Measurements from ENCODE around the genes GLDN, DMXL2, LYSMD2, TMOD2, ARPP19 and ONECUT1.

DNA sequence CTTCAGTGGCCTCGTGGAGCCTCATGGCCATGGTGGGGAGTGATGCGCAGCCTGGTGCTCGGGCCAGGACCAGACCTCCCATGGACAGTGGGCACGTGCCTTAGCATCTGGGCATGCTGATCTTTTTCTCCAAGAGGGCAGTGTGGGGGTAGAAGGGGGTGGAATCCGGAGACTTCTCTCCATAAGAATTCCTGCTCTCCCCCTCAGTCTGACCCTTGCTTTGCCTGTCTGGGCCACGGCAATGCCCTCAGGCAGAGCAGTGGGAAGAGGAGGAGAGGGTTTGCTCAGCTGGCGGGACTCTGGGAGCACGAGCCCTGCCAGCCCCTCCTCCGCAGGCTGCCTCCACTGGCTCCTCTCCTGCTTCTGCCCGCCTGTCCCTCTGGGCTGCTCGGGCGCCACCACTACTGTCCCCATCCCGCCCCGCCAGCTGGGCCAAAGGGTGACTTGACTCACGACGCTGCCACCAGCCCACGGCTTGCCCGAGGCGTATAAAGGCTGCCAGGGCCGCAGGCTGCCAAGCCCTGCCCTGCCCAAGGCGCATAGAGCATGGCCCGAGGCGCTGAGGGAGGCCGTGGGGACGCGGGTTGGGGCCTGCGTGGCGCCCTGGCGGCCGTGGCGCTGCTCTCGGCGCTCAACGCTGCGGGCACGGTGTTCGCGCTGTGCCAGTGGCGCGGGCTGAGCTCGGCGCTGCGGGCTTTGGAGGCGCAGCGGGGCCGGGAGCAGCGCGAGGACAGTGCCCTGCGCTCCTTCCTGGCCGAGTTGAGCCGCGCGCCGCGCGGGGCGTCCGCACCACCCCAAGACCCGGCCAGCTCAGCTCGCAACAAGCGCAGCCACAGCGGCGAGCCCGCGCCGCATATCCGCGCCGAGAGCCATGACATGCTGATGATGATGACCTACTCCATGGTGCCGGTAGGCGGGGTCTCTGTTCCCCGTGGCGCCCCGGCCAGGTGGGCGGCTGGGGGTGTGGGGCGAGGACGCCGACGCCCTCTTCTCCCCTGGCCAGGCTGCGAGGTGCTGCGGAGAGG is at the start of gene GLDN:
GLDN (plus strand) TSS at position 517 of the 1,025 bp plus-strand sequence.
- PRO-cap = no peak
- RAMPAGE, long total RNA, 4 experiments = no peak in any of the 4 experiments

DNA sequence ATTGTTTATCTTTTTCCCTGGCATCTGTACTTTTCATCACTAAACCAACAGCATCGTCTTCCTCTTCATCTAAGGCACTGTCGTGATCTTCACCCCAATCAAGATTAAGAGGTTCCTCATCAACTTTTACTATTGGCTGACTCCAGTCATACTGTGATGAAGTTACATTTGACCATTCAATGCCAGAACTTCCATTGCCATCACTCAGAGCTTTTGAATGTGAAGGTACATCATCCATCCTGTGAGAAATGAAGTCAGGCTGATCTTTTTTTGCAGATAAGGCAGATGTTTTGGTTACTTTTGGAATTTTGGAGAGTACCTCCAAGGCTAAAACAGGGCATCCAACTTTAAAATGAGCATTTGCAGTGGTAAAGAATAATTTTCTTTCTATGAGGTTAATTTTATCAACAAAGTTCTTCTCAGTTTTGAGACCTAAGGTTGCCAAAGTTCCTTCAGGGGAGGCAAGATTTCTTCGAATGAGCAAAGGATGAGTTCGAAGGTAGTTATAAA is 139.7 kb downstream of the GLDN start:
- PRO-cap = no peak
- RAMPAGE, long total RNA, 4 experiments = start-site peak on the minus strand in 1 of 4 experiments, centred at positions 146 to 322 of the sequence, 31 to 72 reads per replicate

DNA sequence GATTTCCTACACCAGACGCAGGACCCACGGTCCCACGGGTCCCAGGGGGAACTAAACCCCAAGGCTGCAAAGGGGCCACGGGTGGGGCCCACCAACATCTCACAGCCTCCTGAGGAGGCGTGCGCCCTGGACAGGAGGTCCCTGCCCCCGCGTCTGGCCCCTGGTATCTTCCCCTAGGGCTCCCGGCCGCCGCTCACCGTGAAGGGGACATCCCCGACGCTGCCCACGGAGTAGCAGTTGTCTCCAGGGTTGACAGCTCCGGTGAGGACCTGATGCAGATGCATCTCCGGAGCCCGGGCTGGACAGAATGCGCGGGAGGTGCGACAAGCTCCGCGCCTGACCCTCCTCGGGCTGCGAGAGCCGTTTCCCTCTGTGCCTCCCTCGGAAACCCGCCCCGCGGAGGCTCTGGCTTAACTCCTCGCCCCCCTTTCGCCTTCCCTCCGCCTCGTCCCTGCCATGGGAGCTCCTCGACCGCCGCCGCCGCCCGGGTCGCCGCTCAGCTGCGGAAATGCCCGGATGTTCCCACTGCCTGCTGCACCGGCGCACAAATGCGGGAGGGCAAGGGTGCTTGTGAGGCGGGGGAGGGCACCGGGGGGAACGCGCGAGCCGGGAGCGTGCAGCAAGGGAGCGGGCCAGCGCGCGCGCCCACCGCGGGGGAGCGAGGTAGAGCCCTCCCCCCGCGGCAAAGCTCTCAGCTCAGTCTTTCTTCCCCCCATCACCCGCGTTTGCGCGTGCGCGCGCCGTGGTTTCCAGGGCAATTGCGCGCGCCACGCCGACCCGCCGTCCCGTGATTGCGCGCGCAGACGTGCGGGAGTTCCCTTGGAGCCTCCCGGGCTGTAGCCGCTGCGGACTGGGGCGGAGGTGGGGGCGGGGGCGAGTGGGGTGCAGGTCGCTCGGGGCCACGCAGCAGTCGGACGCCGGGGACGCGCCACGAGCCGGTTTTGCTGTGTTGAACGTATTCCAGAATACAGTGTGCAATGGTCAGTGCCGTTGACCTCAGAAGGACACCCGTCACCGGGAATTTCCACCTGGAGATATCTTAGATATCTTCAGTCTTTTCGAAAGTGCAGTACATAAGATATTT is at the start of gene DMXL2:
DMXL2 (minus strand) TSS at position 510 of the 1,084 bp plus-strand sequence.
- PRO-cap = bidirectional peak, plus-strand start at position 802 of the sequence, minus-strand start at position 721 of the sequence
- RAMPAGE, long total RNA, 4 experiments = start-site peak on the minus strand in 3 of 4 experiments, centred at positions 380 to 682 of the sequence, 24 to 85 reads per replicate

GRCh38 chr15:51731407-51732356 is 5.8 kb downstream of the LYSMD2 start:
- PRO-cap = no peak
- RAMPAGE, long total RNA, 4 experiments = no peak in any of the 4 experiments

GRCh38 chr15:51737542-51737974 is at the start of gene LYSMD2:
TSS of gene LYSMD2 (minus strand) at chr15:51737655.
- PRO-cap = bidirectional peak, plus-strand start at chr15:51737725, minus-strand start at chr15:51737646
- RAMPAGE, long total RNA, 4 experiments = no peak in any of the 4 experiments

DNA sequence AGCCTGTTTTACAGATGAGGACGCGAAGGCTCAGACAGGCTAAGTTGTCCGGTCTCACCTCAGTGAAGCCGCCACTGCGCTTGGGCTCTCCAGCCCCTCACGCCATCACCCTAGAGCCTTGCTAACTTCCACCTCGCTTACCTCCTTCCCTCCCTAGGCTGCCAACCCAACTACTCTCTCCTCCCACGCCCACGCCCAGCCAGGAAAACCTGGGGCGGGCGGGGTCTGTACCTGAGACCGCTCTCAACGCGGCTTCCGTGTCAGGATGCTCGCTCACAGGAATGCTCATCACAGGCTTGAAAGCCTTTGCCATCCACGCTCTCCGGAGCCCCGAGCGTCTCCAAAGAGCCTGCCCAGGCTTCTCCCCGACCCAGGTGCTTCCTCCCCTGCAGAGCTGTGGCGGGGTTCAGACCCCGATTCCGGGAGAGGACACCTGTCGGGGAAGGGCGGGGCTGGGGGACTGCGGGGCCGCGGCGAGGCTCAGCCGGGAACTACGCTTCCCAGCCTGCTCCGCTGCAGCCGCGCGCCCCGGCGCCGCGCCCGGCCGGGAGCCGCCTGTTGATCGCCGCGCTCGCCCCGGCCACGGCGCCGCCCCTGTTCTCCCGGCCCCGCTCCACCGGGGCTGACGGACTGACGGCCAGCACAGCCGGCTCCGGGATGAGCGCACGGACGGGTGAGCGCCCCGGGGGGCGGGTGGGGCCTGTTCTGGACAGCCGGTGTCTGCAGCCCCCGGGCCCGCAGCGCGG is at the start of gene TMOD2:
TMOD2 (plus strand) TSS at position 558 of the 746 bp plus-strand sequence.
- PRO-cap = bidirectional peak, plus-strand start at position 558 of the sequence, minus-strand start at position 396 of the sequence
- RAMPAGE, long total RNA, 4 experiments = start-site peak on the plus strand in 1 of 4 experiments, centred at position 591 of the sequence, 71 reads per replicate

DNA sequence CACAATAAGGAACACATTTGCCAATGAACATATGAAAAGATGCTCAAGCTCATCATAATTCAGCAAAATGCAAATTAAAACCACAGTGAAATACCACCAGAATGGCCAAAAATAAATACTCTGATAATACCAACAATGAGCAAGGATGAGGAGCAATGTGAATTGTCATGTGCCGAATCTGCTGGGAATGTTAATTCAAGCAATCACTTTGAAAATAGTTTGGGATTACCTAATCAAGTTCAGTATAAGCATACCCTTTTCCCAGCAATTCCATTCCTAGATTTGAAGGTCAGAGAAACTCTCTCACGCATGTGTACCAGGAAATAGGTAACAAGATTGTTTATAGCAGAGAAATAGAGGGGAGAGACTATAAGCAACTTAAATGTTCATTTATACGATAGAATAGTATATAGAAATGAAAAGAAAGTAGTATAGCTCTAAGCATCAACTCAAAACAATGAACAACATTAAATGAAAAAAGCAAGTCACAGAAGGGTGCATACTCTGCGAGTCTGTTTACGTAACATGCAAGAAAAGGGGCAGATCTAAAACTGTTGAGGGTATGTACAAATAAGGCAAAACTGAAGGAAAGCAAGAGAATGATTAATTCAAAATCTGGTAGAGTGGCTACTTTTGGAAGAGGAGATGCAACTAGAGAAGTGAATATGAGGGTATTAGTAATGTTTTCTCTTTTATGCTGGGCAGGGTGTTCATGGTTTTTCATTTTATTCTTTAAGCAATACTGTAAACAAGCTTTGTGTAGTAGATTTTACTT is 27.4 kb downstream of the TMOD3 start:
- PRO-cap = no peak
- RAMPAGE, long total RNA, 4 experiments = no peak in any of the 4 experiments

DNA sequence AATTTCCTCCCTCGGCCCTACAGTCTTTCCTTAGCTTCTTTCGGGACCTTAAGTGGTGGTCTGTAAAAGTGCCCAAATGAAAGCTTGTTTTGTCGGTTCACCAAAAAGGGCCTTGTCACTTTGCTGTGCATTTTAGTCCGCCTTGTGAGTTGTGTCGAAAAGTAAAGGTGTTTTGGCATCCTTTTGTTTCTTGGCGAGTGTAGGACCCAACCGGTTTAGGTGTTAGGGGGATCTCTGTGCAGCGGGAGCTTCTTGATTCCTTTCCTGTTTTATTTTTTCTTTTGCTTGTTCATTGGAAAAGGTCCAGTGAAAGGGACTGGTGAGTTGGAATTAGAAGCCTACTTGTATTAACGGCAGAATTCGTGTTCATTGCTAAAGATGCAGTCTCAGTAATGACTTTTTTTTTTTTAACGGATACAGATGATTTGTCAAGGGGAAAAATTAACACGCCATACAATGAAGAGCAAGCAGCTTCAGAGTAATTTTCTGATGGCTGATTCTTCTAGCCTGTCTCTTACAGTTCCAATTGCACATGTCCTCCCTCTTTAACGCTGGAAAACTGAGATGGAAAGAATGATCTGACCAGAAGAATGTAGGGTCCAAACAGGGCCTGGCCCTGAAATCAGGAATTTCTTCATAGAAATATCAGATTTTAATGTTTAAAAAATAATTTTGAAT is 1.2 kb downstream of the MAPK6 start:
- PRO-cap = no peak
- RAMPAGE, long total RNA, 4 experiments = no peak in any of the 4 experiments

GRCh38 chr15:52184644-52185052 is 6.5 kb downstream of the GNB5 start:
- PRO-cap = no peak
- RAMPAGE, long total RNA, 4 experiments = no peak in any of the 4 experiments

GRCh38 chr15:52237429-52237788 is 46.2 kb upstream of the GNB5 start:
- PRO-cap = no peak
- RAMPAGE, long total RNA, 4 experiments = start-site peak on the minus strand in 2 of 4 experiments, at chr15:52237532-52237634 at its widest, 31 to 43 reads per replicate

- PRO-cap = no peak
- RAMPAGE, long total RNA, 4 experiments = no peak in any of the 4 experiments
These were observed 39.2 kb downstream of the MYO5C start for GRCh38 chr15:52256377-52256774.

DNA sequence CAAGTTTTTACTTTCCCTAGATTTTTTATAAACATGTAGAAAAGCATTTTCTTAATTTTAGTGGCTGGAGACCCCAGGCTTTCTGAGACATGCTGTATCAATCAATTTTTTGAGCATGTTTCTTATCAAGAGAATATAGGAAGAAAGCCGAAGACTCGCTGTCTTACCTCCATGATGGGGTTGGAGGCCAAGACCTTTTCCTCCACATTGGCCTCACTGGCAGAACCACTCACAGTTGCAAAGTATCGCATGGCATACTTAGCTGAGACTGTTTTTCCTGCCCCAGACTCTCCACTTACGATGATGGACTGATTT is 112.7 kb downstream of the MYO5A start:
- PRO-cap = no peak
- RAMPAGE, long total RNA, 4 experiments = no peak in any of the 4 experiments

GRCh38 chr15:52417276-52417822 is 111.3 kb downstream of the MYO5A start:
- PRO-cap = no peak
- RAMPAGE, long total RNA, 4 experiments = no peak in any of the 4 experiments

DNA sequence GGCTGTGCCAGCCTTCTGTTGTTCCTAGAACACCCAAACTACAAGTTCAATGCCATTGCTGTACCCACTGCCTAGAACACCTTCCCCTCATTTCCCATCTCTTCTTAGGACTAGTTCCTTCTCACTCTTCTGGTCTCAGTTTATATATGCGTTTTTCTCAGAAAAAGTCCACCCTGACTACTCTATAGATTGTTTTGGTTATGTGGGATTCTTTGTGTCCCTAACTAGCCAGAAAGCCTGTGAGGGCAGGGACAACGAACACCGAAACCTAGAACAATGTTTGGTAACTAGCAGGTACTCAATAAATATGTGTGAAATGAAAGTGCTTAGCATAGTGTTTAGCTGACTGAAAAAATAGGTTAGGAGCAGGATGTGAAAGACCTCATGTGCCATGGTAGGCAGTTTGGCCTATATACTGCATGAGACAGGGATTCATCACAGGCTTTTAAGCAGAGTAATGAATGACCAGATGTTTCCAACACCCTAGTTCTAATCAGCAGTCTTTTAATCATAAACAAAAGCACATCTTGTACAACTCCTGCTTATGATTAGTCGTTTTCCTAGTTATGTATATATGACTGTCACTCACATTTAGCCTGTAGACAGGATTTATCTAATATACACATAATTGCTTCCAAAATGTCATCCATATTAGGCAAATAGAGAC is 64.2 kb downstream of the MYO5A start:
- PRO-cap = unidirectional peak, minus-strand start at position 278 of the sequence
- RAMPAGE, long total RNA, 4 experiments = no peak in any of the 4 experiments

GRCh38 chr15:52529106-52529582 is 464 bp upstream of the MYO5A start:
- PRO-cap = bidirectional peak, plus-strand start at chr15:52529245, minus-strand start at chr15:52529134
- RAMPAGE, long total RNA, 4 experiments = no peak in any of the 4 experiments

DNA sequence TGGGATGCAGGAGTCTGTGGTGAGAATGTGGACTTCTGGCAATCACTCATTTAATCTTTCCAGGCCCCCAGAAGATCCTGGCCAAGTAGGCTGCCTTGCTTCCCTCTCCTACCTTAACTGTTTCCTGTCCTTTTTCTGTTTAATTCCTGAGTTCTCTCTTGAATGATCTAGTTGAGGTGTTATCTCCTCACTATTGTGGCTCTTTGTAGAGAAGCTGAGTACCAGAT is 18.0 kb upstream of the MYO5A start:
- PRO-cap = no peak
- RAMPAGE, long total RNA, 4 experiments = no peak in any of the 4 experiments

GRCh38 chr15:52568395-52569587 is at the start of gene ARPP19:
TSS of gene ARPP19 (minus strand) at chr15:52569030.
- PRO-cap = bidirectional peak, plus-strand start at chr15:52568439, minus-strand start at chr15:52568286; unidirectional peak, minus-strand start at chr15:52568808; bidirectional peak, plus-strand start at chr15:52569330, minus-strand start at chr15:52569167
- RAMPAGE, long total RNA, 4 experiments = start-site peak on the minus strand in 4 of 4 experiments, at chr15:52568888-52569167 at its widest, 22 to 2,181 reads per replicate

- PRO-cap = no peak
- RAMPAGE, long total RNA, 4 experiments = no peak in any of the 4 experiments
These were observed 781 bp upstream of the ATOSA start for GRCh38 chr15:52679996-52680342.

- PRO-cap = bidirectional peak, plus-strand start at chr15:52683013, minus-strand start at chr15:52682920
- RAMPAGE, long total RNA, 4 experiments = no peak in any of the 4 experiments
These were observed 3.6 kb upstream of the ATOSA start for GRCh38 chr15:52682769-52683206.

GRCh38 chr15:52789776-52790662 is at the start of gene ONECUT1:
TSS of gene ONECUT1 (minus strand) at chr15:52790336.
- PRO-cap = no peak
- RAMPAGE, long total RNA, 4 experiments = no peak in any of the 4 experiments

Data from transverse colon (tissue), 4 donors.